Left lobe of liver (tissue), 1 donor: Measurements from ENCODE around the gene EED.

DNA sequence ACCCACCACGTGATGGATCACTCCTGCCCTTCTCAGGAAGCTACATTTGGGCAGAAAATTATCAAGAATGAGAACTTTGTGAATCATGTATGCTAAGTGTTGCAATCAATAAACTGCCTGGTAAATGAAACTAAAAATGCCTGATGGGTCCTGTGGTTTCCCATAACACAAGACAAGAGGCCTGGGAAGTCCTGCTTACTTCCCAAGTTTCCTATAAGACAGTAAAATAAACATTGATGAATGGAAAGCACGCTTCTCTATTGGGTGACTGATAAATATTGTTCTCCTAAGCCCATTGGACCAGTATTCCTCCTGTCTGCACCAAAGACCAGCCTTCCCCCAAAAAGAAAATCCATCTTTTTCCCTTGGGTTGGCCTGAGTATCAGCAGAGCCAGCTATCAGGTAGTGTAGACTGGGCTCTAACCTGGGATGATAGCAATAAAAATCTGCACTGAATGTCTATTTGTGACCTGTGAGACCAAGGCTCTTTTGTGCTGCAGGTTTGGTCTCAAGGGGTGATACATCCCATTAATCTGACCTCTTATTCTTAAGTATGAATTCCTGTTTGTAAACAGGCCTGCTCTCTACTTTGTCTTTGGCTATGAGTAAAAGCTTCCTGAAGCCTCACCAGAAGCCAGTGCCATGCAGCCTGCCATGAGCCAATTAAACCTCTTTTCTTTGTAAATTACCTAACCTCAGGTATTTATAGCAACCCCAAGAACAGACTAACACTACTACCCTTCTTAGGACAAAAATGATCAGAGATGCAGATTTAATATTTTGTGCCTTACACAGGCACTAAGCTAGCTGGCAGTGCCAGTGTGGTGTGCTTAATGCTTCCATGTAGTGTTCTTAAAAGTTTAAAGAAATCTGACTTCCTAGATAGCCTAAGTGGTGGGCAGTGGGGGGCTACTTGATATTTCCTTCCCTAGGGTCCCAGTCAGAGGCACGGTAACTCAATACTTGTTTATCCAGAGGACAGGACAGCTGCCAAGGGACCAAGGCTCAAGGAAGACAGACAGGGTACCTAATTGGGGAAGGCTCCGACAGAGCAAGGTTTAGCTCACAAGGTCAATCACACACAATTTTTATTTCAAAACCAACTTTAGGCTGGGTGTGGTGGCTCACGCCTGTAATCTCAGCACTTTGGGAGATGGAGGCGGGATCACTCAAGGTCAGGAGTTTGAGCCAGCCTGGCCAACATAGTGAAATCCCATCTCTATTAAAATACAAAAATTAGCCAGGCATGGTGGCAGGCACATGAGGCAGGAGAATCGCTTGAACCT, 98.9 kb downstream of the CCDC83 start:
- PRO-cap = no peak

GRCh38 chr11:85963976-85965161, 104.5 kb downstream of the PICALM start:
- PRO-cap = no peak

- PRO-cap = no peak
Measured at GRCh38 chr11:85965212-85965680, 103.6 kb downstream of the PICALM start.

GRCh38 chr11:86045908-86046454, 22.9 kb downstream of the PICALM start:
- PRO-cap = no peak

- PRO-cap = no peak
Measured at GRCh38 chr11:86064176-86064936, 4.5 kb downstream of the PICALM start.

DNA sequence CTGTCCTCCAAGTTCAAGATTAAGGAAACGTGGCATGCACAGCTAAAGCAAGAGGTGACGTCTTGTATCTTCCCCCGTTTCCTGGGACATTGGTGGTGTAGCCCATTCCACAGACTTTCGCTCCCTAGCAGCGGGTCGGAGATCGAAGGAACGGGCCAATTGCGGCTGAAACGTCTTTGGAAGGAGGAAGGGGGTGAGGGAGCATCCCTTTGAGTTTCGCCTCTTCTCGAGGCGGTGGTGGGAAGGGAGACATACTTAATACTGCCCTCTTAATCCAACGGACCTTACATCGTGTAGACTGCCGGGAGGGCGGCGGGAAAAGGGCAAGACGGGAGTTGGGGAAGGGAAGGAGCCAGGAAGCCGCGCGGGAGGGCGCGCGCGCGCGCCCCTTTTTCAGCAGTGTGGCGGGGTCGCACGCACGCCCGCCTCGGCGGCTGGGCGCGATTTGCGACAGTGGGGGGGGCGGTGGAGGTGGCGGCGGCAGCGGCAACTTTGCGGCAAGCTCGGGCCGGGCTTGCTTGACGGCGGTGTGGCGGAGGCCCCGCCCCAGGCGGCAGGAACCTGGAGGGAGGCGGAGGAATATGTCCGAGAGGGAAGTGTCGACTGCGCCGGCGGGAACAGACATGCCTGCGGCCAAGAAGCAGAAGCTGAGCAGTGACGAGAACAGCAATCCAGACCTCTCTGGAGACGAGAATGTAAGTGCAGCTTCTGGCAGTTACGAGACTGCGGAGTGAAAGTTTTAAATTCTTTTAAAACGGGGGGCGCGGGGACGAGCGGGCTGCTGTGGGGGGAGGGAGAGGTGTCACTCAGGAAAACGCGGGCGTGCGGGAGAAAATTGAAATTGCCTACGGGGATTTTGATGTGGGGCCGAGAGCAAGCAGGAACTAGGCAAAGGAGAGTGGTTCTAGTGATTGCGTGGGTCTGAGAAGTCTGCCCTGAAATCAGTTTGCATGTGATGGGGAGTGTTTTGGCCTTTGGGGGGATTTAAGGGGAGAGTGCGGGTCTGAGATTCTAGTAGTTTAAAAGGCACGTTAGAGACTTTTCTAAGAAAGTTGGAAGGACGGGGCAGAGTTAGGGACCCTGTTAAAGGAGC, at the start of gene EED:
Gene EED (plus strand): TSS at position 105 of the 1,093 bp plus-strand sequence.
- PRO-cap = bidirectional peak, plus-strand start at position 138 of the sequence, minus-strand start outside the sequence; unidirectional peak, plus-strand start at position 212 of the sequence; bidirectional peak, plus-strand start at position 588 of the sequence, minus-strand start at position 447 of the sequence

- PRO-cap = no peak
Measured at GRCh38 chr11:86431138-86431588, 56.5 kb downstream of the CCDC81 start.

DNA sequence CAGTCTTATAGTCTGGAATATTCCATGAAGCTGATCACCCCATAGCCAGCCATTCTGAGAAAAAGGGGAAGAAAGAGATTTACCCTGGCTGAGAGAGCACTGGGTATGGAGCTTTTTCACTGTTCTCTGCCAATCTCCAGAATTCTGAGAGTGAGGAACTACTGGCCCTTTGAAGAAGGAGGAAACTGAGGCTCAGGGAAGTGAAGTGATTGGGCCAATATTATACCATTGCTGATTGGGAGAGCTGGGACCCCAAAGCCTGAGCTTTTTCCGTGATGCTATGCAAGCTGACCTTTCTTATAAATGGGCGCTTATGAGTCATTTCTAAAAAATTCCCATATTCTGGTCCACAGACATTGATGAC, 67.5 kb downstream of the CCDC81 start:
- PRO-cap = no peak

GRCh38 chr11:86477473-86477921, 102.8 kb downstream of the CCDC81 start:
- PRO-cap = no peak

DNA sequence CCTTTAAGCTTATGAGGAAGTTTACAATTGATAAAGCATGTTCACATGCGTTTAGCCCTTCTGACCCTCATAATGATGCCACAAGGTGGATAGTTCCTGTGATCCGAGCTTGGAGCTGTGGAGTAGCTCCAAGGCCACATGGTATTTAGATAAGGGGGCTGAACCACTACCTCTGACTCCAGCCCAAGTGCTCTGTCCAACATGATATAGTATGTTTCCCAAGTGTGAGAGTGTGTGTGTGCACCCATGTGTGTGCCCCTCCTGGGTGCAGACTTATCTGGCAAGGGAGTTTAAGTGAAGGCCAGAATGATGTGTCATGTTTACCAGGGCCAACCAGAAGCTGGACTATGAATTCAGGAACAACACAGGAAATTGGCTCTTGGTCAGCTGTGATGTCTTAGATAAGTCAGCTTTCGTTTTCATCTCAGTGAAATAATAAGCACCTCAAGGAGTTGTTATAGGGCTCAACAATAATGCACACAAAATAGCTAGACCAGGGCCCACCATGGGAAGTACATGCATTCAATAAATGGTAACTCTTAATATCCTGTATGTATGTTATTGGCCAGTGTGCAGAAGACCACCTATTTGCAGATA, 176.6 kb downstream of the CCDC81 start:
- PRO-cap = no peak

GRCh38 chr11:86557966-86558620, 183.4 kb downstream of the CCDC81 start:
- PRO-cap = no peak

DNA sequence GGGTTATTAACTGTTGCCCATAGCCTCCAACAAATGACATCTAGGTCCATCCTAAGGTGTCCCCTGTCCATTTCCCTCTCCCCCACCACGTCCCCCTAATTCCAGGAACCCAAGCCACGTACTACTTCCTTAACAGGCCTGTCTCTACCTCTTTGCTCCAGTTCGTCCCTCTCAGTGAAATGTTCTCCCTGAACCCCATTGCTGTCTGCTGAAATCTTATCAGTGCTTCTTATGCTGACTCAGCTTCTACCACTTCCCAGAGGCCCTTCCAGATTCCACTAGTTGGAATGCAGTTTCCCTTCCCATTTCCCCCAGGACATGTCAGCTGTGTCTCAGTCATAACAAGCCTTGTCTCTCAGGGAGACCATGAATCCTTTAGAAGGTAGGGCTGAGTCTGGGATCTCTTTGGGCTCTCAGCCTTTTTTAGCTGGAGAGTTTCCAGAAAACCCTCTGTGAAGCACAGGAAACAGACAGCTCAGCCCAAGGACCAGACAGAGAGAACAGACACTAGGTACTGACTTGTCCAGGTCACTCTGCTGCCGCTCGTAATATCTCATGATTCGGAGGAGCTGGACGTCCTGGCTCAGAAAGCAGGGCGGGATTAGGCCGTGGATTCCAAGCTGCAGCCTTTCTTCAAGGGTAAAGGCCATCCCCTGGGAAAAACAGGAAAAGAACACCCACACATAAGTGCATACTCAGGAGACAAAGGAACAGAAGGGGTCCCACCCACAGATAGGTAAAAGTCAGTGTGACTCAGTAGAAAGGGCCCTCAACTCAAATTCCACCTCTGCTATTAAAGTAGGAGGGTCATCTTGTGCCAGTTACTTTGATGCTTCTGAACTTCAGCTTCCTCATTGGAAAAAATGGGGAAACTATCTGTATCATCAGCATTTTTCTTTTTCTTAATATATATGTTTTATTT, 184.7 kb downstream of the CCDC81 start:
- PRO-cap = no peak

DNA sequence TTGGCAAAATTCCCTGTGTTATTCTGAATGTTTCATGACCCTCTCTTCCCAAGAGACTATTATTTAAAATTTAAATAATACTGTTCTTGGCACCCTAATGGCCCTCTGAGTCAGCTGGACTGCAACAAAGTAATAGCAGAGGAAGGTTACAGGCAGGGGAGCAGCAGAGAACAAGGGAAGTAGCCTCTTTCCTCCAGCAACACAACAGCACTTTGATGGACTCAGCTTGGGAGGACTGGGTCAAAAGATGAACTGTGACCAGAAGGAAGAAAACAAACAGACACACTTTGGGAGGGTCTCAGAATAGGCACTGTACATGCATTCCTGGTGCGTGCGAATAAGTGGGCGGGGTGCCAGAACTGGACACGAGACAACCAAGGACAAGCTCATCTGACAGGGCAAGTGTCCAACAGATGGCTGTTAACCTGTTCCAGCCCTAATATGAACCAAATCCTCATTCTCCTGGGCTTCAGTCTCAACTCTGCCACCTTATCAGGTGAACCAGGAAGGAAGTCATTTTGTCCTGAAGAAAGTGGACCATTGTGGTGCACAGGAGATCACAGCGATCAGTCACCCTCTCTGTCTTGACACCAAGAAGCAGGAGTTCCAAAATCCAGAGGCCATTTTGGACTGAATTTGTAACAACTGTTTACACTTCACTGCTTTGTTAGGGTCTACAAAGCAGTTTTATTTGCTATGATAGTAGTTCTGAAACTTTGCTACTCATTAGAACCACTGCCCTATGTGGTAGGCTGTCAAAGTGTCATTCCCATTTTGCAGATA, 203.6 kb downstream of the CCDC81 start:
- PRO-cap = no peak

DNA sequence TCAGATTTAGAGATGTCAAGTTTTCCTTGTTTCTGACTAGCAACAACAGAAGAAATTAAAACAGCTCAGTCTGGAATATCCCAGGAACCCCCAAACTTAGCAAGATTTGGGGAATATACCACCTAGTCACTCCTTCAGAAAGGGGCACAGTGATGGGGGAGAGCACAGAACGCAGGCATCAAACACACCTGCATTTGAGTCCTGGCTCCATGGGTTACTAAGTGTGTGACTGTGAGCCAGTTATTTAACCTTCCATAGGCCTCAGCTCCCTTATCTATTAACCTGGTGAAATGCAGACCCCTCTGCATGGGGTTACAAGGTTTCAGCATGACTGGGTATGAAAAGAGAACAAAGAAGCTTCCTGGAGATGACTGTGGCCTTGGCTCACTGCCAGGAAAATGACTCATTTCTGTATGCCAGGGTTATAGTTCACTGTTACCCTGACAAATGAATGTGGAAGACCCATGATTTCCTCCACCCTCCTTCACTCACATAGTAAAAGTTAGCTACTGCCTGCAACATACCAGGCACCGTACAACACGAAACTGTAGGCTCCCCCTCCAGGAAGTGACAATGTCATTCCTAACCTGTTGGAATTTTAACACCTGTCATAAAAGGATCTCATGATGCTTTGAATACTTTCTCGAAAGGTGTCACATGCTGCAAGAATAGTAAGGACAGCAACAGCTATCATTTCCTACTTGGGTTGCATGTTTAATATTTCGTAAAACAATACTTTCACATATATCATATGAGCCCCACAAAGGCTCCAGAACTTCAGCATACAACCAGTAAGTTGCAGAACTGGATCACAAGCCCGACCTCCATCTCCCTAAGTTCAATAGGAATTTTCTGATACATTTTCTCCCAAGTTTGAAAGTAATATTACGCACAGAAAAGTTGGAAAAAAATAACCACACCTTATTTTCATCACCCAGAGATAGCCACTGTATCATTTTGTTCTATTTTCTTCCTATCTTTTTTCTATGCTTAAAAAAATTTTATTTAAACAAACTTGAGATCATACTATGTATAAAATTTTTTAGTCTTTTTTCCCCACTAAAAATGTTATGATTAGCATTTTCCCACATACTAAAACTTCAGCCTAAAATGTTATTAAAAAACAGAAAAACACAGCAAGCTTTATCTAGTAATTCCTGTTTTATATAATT, 207.2 kb upstream of the PRSS23 start:
- PRO-cap = no peak

DNA sequence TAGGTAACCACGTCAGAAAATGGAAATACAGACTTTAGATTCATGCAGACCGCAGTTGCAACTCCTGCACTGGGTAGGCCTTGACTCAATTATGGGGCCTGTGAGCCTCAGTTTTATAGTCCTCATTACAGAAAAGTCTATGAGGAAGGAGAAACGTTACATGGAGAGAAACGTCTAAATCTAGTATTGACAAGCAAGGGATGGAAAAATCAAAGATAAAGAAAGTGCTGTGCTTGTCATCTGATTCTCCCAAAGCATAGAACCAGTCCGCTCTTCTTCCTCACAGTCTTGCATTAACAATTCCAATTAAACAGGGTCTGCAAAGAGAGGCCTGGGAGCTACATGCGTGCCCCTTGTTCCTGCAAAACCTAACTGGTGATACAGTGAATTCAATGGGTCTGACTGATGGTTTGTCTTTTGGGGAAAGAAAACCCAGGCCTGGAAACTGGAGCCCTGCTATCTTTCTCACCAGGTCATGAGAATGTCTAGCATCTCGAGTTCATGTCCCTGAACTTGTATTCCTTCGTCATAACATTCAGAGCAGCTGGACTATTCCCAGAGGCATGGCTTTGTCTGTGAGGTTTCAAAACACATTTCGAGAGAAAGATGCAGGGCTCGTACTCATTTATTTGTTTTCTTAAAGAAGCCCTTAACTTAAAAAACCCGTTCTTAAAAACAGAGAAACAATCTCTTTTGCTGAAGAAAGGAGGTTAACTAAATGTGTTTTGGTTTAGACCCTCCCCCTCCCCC, 171.5 kb upstream of the PRSS23 start:
- PRO-cap = no peak

- PRO-cap = bidirectional peak, plus-strand start at chr11:86671786, minus-strand start at chr11:86671511; bidirectional peak, plus-strand start at chr11:86672189, minus-strand start at chr11:86672140
Measured at GRCh38 chr11:86671365-86672302, 128.7 kb upstream of the PRSS23 start.

DNA sequence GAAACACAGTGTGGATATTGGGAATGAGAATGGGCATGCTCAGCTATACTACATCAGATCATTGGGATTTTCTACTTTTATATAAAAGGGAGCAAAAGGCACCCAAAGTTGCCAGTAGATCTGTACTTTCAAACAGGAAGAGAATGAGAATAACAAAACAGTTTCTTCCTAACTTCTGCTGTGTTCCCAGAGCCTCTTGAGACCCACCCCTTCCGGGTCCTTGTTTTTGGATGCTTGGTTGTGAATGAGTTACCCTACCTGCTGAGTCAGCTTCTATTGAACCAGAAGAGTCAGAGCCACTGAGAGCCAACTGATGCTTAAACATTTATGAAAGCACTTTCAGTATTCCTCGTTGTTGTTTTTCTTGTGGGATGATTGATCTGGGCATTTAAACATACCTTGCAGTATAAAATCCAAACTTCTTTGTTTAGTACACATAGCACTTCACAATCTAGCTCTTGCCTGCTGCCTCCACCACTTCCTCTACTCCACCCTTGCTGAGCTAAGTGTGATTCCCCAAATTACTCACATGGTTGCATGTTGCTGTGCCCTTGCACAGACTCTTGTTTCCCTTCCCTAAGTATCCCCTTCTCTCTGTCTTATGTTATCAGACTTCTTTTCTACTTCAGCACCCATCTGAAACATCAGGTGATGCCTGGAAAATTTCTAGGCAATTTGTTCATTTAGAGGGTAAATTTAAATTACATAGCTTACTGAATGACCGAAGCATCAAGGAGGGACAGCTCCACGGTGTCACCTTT, 5.6 kb downstream of the PRSS23 start:
- PRO-cap = no peak

DNA sequence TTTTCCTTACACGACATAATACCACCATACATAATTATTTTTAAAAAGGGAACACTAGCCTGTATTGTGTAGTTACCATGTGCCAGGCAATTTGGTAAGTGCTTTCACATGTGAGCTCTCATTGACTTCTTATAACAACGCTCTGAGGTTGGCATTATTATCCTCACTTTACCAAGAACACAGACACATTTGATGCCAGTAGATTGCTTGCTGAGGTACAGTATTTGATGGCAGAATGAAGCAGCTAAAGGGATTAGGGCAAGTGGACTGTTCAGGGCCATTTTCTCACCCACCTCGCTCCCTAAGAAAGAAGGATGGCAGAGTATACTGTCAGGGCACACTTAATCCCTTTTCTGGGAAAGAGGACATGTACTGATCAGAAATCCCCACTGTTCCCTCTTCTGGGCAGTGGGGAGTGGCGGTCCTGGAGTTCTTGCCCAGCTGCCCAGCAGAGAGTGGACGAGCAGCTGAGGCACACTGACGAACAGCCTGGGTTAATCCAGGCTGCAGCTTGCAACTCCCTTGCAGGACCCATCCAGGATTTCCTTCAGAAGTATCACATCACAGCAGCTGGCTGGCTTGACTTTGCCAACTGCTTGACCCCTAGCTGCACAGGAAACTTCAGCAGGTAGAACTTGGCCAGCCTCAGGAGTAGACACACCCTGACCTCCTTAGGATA, 27.6 kb upstream of the FZD4 start:
- PRO-cap = no peak

GRCh38 chr11:87266380-87267106, 228.8 kb downstream of the TMEM135 start:
- PRO-cap = no peak

- PRO-cap = no peak
Measured at GRCh38 chr11:88420041-88420718, 82.6 kb upstream of the CTSC start.